Subcutaneous adipose tissue (tissue), 3 donors: ENCODE results near the genes AHSG and RTP1.

DNA sequence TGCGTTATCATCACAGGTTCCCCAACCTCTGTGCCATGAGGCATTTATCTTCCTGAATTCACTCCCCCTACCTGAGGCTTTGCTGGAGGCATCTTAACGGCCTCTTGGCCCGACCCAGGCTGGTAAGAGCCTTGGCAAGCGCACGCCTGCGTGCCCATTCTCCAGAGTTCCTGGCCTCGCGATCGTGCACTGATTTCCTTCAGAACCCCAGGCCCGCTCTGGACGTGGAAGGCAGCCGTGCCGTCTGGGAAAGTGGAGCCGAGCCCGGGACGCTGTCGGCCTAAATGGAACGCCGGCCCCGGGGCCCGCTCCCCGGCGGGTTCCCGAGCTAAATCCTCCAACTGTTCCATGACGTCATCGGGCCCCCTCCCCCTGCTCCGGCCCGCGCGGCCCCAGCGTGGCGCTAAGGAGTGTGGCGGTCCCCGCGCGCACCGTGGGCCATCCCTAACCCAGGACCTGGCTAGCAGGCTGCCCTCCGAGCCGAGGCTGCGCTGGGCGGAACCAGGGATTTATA is 84.6 kb upstream of the ETV5 start:
- PRO-cap = no peak
- RAMPAGE, long total RNA, 3 experiments = no peak in any of the 3 experiments

GRCh38 chr3:186361229-186361503 is 868 bp downstream of the DGKG start:
- PRO-cap = no peak
- RAMPAGE, long total RNA, 3 experiments = no peak in any of the 3 experiments

DNA sequence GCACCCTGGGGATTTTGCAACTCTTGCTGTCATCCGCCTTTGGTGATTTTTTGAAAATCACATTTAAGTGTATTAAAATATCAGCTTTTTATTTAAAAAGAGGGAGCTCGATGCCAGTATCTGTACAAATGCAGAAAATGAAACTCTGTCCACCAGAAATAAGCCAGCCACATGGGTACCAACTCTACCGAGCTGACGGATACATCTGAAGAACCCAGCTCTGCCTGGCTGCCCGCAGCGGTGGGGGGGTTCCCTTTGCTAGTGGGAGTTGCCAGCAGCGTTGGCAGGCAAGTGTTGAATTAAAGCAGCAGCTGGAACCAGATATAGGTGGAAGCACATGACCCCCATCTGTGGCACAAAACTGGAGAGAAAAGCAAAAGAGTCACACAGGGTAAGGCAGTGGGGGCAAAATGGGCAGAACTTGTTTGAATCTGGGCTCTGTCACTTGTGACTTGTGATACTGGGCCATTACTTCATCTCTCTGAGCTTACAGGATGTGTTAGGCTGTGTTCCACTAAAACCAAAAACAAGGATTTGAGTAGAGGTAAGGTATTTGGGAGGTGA is 17.9 kb downstream of the CRYGS start:
- PRO-cap = no peak
- RAMPAGE, long total RNA, 3 experiments = no peak in any of the 3 experiments

DNA sequence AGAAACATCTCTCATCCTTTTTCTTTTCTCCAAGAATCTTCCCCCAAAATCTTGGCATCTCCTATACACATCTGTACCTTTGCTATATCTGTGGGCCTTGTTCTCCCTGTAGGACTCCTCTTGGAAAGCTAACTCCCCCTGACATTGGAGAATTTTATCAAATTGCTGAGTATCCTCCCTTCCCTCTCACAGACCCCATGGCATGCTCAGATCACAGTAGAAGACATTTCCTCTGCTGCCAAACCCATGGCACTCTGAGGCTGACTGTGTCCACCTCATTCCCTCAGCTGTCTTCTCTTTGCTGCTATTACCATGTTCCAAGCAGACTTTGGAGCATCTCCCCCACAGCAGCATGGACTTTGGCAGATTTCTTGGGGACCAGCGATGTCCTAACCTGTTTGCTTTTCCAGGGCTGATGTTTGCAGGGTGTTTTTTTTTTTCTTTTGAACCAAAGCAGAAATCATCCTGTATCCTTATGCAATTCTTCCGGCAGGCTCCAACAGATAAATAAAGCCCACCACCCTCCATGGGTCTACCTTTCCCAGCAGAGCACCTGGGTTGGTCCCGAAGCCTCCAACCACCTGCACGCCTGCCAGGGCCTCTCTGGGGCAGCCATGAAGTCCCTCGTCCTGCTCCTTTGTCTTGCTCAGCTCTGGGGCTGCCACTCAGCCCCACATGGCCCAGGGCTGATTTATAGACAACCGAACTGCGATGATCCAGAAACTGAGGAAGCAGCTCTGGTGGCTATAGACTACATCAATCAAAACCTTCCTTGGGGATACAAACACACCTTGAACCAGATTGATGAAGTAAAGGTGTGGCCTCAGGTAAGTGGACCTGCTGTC is at the start of gene AHSG:
AHSG (plus strand) TSS at position 533 of the 845 bp plus-strand sequence.
- PRO-cap = no peak
- RAMPAGE, long total RNA, 3 experiments = no peak in any of the 3 experiments

DNA sequence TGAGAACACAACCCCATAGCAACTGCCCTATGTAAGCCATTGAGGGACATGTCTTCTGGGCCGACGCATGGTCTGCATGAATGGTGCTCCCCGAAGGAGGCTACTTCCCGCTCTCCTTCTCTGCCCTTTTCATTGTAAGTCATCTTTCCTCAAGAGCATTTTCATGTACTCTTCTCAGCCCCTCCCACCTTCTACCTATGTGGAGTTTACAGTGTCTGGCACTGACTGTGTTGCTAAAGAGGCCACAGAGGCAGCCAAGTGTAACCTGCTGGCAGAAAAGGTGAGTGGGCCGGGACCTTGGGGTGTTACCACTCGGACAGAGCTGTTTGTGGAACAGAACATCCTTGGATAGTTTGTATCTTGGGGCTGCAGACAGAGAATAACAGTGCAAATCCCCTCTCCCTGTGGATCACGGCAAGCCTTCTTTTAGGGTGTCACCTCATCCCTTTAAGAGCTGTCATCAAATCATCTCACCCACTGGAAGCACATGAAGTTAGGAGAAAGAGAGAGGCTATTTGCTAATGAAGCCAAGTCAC is 5.6 kb downstream of the AHSG start:
- PRO-cap = no peak
- RAMPAGE, long total RNA, 3 experiments = no peak in any of the 3 experiments

DNA sequence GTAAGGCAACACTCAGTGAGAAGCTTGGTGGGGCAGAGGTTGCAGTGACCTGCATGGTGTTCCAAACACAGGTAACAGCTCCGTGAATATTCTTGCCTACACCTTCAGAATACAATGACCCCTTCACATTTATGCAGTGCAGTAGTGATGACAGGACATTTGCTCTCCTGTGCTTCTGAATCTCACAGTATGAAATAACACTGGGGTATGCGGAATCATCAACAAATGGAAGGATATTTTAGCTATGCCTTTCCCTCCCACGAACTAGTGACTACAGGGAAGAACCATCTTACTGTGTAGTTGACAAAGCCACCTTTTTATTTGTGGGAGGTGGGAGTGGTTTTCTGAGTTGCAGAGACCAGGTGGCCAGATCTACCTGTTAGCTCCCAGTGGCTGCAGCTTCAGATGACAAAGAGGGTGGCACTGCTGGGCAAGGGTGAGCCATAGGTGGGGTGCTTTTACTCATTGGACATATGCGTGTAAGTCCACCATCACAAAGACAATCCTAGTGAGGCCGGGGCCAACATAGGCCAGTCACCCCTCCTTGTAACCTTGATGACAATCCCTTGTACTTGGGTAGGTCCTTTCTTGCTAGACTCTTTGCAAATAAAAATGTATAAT is 7.1 kb downstream of the AHSG start:
- PRO-cap = no peak
- RAMPAGE, long total RNA, 3 experiments = no peak in any of the 3 experiments

GRCh38 chr3:186663502-186664241 is 2.1 kb upstream of the HRG start:
- PRO-cap = no peak
- RAMPAGE, long total RNA, 3 experiments = no peak in any of the 3 experiments

DNA sequence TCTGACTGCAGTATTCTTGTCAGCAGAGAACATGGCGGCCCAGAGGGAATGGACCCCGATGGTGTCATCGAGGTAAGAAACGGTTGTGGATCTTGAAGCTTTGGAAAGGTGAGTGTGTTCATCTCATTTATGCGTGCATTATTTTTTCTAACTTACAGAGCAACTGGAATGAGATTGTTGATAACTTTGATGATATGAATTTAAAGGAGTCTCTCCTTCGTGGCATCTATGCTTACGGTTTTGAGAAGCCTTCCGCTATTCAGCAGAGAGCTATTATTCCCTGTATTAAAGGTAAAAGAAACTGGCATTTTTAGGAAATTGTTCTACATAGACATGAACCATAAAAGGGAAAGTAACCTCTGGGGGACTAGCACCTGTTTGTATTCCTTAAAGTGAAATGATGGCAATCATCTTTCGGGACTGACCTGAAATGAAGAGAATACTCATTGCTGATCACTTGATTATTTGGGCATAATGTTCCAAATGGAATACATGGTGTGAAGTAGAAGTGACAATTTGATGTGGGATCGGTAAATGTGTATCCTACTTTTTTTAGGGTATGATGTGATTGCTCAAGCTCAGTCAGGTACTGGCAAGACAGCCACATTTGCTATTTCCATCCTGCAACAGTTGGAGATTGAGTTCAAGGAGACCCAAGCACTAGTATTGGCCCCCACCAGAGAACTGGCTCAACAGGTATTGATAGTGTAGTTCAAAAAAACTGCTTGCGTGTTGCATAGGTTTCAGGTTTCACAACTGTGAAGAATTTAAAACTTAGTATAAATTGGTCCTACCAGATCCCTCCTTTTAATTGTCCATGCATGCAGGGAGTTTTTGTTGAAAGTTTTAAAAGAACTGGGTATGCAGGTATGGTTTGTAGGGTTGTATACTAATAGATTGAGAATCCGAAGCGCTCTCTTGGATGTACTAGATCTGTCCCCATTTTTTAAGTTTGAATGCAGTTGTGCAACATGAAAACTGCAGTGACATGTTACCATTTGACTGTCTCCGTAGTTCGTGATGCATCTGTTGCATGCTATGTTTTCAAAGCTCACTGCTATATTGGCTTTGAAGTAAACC is 1.4 kb downstream of the EIF4A2 start:
- PRO-cap = no peak
- RAMPAGE, long total RNA, 3 experiments = no peak in any of the 3 experiments

DNA sequence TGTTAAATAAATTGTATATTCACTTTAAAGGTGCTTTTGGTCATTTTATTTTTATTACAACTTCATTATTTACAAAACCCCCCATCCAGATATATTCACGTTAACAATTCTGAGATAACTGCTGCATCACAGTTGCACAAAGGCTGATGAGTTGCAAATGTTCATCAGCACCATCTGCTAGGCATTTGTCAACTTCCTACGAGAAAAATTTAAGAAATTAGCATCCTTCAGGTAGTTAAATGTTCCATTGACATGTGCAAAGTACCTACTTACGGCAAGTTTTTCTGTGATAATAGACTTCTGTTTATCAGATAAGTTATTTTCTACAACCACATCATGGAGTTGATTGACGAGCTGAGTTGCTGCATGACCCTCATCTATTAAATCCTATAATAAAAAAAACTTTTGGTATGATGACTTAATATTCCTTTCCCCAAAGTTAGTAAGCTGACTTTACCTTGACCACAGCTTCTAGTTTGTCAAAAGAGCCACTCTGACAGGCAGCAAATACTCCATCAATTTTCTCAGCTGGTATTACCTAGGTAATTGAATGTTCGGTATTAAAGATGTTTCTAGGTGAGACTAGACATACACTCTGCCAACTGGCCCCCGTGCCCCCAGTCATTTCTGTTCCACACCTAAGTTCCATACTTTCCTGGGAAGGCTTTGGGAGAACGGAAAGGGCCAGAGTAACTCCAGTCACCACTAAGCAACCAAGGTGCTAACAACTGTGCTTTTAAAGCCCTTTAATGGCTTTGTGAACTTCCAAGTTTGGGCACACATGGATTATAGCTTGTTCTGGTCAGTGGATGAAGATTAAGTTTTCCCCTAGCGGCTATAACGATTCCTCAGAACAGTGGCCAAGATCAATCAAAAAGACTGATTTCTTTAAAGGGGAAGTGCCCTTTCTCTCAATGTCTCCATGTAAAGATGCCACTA is 6.8 kb downstream of the EIF4A2 start:
- PRO-cap = no peak
- RAMPAGE, long total RNA, 3 experiments = no peak in any of the 3 experiments

- PRO-cap = no peak
- RAMPAGE, long total RNA, 3 experiments = no peak in any of the 3 experiments
Measured at GRCh38 chr3:186844353-186844562, 1.7 kb downstream of the ADIPOQ start.

- PRO-cap = no peak
- RAMPAGE, long total RNA, 3 experiments = no peak in any of the 3 experiments
Measured at GRCh38 chr3:186871054-186871654, 28.6 kb downstream of the ADIPOQ start.

- PRO-cap = no peak
- RAMPAGE, long total RNA, 3 experiments = start-site peak on the plus strand in 1 of 3 experiments, at chr3:186971424-186972063 at its widest, 5 reads per replicate
Measured at GRCh38 chr3:186971224-186972064, 41.1 kb downstream of the ST6GAL1 start.

GRCh38 chr3:186986816-186987322 is 56.5 kb downstream of the ST6GAL1 start:
- PRO-cap = no peak
- RAMPAGE, long total RNA, 3 experiments = no peak in any of the 3 experiments

GRCh38 chr3:187025931-187026502 is 95.7 kb downstream of the ST6GAL1 start:
- PRO-cap = no peak
- RAMPAGE, long total RNA, 3 experiments = no peak in any of the 3 experiments

DNA sequence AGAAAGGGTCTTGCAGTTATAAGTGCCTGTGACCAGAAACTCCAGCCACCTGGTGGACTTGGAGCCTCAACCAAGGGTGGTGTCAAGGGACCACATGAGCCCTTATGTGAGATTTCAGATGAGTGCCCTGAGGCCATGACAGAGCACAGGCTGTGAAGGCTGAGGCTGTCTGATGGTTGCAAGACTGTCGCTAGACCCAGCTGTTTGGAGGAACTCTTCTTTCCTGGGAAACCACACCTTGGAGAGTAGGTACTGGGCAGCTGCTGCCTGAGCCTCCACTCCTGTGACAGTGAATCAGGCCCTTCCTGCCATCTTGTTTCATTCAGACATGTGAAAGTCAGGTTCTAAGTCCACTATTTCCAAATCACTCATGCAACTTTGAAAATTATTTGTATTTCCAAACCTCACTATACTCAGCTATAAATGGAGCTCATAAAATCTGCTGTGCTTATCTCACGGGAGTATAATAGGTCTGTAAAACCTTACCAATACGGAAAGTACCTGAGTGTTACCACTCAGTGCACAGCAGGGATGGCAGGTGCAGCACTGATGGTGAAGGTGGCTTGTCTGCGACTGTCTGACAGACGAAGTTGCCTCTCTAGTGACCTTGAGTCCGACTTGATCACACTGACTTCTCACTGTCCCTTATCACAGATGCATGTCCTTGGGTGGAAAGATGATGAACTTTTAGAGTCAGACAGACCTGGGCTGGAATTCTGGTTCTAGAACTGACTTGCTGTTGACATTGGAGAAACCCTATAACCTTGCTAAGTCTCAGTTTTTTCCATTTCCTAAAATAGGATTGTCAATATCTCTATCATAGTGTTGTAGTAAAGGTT is 99.3 kb downstream of the RPL39L start:
- PRO-cap = no peak
- RAMPAGE, long total RNA, 3 experiments = no peak in any of the 3 experiments

GRCh38 chr3:187040614-187041240 is 98.6 kb downstream of the RPL39L start:
- PRO-cap = no peak
- RAMPAGE, long total RNA, 3 experiments = no peak in any of the 3 experiments

GRCh38 chr3:187074900-187075547 is 64.3 kb downstream of the RPL39L start:
- PRO-cap = no peak
- RAMPAGE, long total RNA, 3 experiments = no peak in any of the 3 experiments

DNA sequence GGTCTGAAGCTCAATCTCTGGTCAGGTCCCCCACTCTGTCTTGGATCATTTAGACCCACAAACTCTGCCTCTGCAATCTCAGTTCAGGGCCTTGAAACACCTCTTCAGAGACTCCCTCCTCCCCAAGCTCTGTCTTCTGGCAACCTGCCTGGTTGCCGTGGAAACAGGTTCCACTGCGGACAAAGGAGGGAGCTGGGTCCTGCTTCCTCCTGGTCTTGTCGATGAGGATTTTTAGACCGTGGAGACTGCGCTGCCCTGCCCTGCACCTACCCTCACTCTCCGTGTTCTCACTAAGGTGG is at the start of gene RTP1:
RTP1 (plus strand) TSS at position 192 of the 299 bp plus-strand sequence.
- PRO-cap = no peak
- RAMPAGE, long total RNA, 3 experiments = no peak in any of the 3 experiments

DNA sequence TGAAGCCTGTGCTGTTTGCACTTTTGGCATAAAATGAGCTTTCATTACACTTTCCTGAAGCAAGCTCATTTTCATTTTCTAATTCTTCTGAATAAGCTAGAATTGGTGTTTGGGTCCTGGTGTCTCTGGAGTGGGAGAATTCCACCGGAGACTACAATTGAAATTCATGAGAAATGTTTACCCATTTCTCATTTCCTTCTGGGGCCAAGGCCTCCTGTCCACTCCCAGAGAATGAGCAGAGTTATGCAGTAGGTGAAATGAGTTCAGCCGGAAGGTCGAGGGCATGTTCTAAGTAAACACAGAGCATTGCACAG is 14.9 kb downstream of the MASP1 start:
- PRO-cap = no peak
- RAMPAGE, long total RNA, 3 experiments = no peak in any of the 3 experiments

- PRO-cap = no peak
- RAMPAGE, long total RNA, 3 experiments = no peak in any of the 3 experiments
Measured at GRCh38 chr3:187287216-187287477, 4.4 kb downstream of the MASP1 start.